ENCODE results near the gene SLC49A4.

DNA sequence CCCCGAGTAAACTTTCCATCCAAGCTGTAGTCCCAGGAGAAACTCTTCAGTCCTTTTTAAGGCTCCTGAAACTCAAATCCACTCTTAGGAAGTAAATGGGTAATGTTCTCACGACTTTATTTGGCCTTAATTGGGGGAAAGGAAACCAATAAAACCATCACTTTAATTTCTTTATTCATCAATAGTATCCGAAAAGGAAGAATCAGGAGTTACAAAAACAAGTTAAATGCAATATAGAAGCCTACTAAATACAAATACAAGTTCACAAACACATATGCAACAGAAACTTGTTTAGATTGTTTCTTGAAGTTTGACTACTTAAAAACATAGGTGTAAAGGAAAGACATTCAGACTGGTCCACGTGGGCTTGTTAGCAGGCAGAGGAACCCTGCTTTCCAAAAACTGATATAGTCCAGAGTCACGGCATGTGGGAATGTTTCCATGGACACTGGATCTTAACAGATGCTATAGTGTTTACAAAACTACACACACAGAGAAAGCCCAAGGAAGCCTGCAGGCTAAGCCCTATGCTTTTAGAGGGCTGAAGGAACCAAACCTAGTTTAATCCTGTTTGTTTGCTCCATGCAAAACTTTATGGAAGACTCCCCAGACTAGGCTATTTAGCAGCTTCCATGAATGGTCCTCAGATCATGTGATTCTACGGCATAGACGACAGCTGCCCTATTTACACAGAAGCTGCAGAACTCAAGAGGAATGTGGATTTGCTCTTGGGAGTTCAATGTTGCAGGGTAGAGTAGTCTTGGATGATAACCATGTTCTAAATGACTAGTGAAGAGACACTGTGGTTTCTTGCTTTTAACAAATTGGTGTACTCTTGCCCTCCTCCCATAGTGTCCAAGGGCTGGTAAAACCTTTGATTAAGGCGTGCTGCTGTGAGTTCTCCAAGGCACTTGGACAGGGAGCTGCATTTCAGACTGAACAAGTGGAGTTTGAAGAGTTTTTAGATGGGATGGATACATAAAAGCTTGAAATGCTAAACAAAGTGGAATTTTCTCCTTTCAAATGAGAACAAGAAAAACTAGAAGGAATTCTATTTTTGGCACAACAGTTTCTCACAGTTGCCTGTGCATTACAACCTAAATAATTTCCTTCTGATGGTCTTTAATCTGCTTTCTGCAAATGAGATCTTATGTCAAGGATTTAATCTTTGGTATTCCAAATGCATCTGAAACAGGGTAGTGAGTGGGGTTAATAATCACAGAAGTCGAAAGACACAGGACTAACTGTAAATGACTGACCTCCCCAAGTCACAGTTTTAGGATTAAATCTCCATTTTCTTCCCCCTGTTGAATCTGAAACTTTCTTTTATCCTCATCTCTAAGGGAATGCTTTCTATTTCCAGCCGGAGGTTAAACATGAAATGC is 45.5 kb upstream of the LRRC58 start:
- PRO-cap, result no peak

- PRO-cap, result no peak
These were observed 48.2 kb downstream of the FSTL1 start for GRCh38 chr3:120402566-120403105.

DNA sequence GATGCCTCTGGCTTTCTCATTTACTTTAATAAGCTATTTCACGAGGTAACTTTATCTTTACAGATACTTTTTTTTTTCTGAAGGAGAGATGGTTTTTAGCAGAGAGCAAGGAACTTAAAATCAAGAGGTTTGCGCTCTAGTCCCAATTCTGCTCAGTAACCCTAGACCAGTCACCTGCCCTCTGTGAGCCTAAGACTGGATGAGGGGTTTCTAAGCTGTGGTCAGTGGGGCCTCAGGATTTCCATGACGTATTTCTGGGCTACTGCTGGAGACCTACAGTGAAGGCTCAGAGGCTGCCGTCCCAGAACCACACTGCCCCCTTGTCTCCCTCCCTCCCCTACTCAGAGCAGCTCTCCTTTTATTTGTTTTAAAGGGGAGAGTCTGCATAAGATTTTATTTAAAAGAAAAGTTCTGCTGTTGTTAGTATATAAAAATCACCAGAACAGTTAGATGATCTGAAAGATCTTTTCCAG is 28.8 kb upstream of the NDUFB4 start:
- PRO-cap, result no peak

DNA sequence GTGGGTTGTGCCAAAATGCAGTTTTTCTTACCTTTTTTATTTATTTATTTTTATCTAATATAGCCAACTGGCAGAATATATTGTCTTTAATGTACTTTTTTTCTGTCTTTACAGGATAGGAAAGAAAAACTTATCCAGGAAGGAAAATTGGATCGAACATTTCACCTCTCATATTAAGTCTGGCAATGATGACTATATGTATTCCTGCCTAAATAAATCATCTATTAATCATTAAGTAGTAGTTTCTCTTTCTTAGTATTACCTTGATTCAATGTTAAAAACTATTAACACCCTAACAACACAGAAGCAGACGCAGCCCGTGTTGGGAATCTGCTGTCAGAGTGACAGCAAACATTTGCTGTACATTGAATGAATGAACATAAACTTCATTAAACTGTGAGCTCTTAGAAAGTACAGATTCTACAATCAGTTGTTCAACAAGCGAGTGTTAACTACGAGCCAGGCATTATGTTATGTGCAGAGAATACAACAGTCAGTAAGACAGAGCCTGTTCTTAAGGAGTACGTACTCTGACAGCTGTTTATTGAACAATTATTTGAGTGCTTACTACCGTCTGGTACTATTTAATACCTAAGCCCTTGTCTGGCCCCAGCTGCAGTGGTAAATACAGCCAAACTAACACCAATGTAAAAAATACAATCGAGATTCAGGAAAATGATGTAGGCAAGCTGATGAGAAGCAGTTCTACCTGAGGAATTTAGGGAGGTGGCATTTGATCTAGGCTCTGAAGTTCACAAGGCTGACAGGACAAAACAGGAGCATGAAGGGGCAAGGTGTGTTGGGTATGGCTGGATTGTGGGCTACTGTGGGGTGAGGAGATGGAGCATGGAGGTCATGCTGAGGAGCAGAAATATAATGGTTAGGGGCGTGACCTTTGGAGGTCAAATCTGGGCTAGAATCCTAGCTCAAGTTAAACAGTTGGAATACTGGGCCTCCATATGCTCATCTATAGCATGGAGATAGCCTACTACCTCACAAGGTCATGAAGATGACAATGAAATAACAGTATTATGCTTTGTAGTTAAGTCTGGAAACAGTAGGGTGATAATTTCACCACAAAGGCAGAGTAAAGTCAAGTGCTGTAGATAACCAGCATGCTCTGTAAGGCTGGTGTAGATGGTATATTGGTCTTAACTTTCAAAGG is 6.3 kb downstream of the NDUFB4 start:
- PRO-cap, result no peak

DNA sequence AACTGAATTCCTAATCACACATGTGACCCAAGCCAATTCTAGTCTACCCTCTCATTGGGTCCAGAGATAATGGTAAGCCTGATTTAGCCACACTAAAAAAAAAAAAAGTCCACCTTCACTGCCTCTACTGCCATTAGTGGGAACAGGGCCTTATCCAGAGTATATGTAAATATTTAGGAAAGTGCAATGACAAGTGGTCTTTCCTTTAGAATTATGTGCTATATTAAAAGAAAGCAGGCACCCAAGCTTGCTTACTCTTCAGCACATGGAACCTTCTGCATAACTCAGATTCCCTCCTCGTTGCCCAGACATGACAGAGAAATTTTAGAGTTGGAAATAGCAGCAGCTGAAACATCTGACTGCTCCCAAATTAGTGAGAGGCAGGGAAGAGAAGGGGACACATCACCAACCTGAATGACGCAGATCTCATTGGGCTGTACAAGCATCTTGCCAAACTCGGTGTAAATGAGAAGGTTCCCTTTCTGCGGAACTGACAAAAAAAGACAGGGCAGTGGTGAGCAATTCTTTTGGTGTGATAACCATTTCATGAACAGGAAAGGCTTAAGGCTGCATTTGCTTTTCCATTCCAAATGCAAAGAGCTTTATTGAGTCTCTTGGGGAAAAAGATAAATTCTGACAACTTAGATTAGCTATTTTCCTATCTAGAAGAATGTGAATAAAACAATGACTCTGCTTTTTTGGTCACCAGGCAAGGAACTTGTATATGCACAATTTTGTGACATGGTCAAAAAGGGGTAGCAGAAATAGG is 35.3 kb downstream of the HGD start:
- PRO-cap, result no peak

GRCh38 chr3:121718078-121718605 is 31.4 kb downstream of the GOLGB1 start:
- PRO-cap, result no peak

DNA sequence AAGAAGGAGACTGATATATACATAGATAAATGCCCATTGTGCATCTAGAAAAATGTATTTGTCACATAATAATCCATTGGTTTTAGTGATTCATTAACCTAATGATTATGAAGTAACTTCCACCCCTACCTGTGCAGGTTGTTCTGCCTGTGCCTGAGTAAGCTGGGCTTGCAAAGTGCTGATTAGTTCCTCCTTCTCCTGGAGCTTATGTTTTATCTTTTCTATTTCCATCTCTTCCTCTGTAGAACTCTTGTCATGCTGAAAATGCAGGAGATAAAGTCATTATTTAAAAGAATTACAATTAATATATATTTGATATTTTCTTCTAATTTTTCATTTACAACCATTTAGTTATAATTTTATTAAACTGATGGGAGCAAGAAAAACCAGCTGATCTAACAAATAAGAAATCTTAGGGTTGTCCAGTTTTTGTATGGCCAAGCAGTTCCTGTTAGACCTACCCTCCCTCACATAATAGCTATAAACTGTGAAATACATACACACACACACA is 22.7 kb downstream of the GOLGB1 start:
- PRO-cap, result no peak

DNA sequence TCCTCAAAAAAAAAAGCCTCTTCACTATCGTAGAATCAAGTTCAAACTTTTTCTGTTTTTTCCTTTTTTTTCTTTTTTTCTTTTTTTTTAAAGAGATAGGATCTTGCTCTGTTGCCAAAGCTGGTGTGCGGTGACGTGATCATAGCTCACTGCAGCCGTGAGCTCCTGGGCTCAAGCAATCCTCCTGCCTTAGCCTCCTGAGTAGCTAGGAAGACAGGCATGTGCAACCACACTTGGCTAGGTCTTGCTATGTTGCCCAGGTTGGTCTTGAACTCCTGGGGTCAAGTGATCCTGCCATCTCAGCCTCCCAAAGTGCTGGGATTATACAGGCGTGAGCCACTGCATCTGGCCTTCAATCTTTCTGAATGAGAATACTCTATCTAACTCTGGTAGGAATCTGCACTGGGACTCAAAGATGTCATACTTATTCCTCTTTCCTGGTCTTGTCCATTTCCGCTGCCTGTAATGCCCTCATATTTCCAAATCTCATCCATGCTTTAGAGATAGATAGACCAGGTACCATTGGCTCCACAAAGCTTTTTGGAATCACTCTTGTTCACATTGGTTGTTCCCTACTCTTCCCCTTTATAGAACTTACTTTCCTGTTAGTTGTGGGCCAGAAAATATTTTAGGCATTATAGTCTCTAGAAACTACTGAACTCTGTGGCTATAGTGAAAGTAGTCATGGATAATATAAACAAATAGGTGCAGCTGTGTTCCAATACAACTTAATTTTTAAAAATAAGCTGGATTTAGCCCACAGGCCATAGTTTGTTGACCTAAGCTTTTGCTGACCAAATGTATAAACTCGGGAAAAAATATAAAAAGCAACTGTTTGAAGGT is 13.7 kb downstream of the IQCB1 start:
- PRO-cap, result no peak

- PRO-cap, result no peak
These were observed 4.1 kb downstream of the IQCB1 start for GRCh38 chr3:121830727-121831250.

- PRO-cap, result no peak
These were observed 23.2 kb downstream of the ILDR1 start for GRCh38 chr3:121998776-121999380.

- PRO-cap, result unidirectional peak, minus-strand start at chr3:122074824; bidirectional peak, plus-strand start at chr3:122075176, minus-strand start at chr3:122075006
These were observed 19.7 kb downstream of the CD86 start for GRCh38 chr3:122074585-122075480.

DNA sequence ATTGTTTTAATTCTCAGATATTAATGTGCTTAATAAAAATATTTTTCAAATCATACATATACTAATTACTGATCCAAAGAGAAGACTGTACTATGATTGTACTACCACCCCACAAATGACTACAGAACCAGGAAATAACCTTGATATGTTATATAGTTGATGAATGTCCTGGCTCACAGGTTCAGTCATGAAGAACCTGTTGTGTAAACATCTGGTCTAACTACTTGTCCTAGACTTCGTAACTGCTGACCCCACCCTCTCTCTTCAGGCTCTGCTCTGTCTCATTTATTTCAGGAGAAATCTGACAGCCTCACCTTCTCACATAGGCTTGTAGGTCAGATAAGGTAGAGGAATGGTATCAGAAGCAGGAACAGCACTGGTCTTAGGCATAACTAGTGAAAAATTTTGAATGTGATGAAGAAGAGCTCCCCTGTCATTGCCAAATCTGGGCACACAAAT is 14.7 kb upstream of the CSTA start:
- PRO-cap, result no peak

GRCh38 chr3:122353361-122353672 is 28.3 kb downstream of the CSTA start:
- PRO-cap, result no peak

- PRO-cap, result no peak
These were observed 17.4 kb downstream of the MIX23 start for GRCh38 chr3:122365492-122366127.

GRCh38 chr3:122408996-122410180 is 6.5 kb downstream of the WDR5B start:
- PRO-cap, result no peak

GRCh38 chr3:122417065-122417937 is 1.4 kb upstream of the WDR5B start:
- PRO-cap, result no peak

DNA sequence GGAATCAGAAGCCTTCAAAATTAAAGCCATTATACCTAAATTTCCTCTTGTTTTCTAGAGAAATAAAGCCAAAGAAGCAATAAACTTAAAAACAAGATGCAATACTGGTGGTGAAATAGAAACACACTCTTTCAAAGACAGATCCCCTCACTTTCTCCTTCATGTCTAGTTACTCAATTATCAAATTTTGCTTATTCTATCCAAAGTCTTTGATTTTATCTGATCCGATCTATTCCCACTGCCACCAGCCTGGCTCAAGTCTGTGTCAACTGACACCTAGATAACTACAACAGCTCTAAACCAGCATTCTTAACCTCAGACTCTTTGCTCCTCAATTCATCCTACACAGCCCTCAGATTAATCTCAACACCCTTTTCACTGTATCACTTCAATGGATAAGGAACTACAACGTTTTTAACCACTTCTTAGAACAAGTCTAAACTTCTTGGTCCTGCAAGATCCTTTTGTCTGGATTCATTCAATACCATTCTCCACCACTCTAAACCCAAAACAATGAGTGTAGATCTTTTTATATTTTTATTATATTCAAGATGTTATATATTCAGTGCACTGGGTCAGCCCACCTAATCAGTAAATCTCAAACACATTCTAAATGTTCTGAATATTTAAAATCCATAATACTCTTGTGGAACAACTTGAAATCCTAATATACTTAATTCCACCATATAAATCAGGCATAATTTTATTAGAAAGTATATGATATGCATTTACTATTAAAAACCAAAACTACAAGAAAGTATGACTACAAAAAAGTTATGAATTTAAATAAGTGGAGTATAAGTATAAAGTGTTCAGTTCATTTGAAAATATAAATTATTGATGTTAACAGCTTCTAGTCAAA is 8.9 kb downstream of the KPNA1 start:
- PRO-cap, result no peak

- PRO-cap, result no peak
These were observed 2.1 kb downstream of the PARP14 start for GRCh38 chr3:122682410-122683483.

GRCh38 chr3:122698261-122698722 is 17.7 kb downstream of the PARP14 start:
- PRO-cap, result no peak

DNA sequence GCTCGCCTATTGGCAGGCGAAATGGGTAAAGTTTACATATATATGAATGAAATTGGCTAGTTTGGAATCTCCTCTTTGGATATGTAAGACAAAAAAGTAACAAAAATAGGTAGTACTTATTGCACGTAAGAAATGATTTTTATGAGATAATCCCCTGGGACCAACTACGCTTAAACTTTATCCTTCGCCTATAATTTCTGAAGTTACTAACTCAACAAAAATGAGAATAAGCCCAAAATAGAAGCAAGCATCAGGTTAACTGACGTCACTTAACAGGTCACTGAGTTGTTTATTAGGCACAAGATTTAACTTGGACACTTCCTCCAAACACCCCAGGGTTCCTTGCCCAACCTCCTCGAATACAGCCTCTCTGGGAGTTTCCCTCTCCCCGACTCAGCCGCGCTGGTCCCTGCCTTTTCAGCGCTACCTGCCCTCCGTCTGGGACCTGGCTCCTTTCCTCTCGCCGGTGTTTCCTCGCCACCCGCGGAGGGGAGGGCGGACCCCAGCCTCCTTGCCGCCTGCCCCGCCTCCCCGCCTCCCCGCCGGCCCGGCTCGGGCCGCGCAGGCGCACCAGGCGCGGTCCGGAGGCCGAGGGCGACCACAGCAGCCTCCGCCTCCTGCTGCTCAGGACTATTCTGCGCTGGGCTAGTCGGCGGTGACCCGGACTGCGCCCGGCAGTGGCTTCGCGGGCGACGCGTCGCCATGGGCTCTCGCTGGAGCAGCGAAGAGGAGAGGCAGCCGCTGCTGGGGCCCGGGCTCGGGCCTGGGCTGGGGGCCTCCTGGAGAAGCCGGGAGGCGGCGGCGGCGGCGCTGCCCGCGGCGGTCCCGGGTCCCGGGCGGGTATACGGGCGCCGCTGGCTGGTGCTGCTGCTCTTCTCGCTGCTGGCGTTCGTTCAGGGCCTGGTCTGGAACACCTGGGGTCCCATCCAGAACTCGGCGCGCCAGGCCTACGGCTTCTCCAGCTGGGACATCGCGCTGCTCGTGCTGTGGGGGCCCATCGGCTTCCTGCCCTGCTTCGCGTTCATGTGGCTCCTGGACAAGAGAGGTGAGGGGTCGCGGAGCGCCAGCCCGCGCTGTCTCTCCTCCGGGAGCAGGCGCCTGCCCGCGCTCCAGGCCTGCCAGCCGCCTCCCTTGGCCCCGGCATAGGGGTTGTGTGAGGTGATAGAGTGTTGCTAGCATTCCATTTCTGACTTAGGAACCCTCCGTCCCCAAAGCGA is at the start of gene SLC49A4:
SLC49A4 (plus strand) TSS at position 579 of the 1,217 bp plus-strand sequence.
- PRO-cap, result bidirectional peak, plus-strand start at position 573 of the sequence, minus-strand start at position 475 of the sequence